HTERT-HM (cell line): ENCODE measurements around the genes ELF5 and APIP.

DNA sequence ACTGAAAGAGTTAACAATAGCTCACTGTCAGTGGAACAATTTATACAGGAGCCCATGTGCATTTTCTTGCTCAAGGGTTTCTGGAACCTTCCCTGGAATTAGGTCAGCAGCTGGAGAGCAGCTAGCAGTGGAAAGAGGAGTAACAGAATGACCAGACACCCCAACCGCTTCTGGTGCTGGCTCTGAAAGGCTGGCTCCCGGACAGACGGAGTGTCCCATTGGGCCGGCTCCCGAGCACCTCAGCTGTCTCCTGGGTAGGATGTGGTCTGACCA, 44.8 kb downstream of the ABTB2 start:
- RRBS = no CpG with 5 or more reads among the region's 5 CpGs

DNA sequence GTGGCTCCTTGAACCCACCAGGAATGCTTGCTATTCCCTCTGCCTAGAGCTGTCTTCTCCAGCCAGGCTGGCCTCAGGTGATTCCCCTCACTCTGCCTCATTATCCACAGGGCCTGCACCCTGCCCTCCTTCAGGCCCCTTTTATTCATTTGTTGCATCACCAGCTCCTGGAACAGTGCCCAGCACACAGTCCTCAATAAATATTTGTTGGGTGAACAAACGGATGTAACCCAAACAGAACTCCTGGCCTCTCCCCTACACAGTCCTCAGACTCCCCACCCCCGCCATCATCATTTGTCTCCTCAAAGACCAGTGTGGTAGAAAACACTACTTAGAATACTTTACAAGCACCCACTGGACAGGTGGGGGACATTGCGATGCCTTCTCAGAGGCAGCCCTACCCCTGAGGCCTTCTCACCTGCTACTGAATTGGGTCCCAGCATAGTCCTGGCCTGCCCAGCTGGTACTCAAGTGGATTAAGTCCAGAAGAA, 12.5 kb downstream of the ABTB2 start:
- RRBS = no CpG with 5 or more reads among the region's 3 CpGs

- RRBS = no CpG with 5 or more reads among the region's 7 CpGs
Measured at GRCh38 chr11:34349794-34350349, 7.9 kb downstream of the ABTB2 start.

DNA sequence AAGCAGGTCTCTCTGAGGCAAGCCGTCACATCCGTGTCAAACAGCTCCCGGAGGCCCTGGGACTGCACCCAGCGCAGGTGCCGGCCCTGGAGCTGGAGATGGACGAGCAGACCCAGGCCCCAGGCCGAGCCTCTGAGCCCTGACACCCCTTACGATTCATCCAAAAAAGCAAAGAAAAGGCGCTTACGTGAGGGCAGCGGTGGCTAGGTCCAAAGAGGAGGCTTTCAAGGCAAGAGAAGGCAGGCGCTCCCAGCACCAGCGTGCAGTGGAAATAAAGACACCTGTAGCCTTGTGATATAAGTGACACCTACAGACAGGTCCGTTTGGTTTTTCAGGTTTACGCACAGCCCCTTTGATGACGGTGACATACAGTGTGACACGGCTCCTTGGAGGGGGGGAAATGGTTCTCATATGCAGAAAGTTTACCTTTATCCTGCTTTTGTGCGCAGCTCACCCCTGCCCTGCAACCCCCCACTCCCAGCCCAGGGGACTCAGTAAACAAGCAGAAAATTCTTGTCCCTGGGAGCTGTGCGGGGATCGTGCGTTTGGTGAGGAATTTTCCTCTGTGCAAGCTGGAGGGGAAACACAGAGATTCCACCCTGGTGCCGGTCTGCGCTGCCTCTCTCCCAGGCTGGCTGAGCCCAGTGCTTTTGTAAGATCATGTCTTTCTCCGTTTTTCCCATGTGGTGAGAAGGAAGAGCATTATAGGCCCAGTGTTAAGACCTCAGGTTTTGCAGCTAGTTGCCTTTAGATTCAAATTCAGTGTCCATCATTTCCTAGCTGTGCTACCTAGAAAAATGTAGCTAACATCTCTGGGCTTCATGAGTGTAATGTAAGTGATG, at the start of gene ELF5:
Gene ELF5, minus strand, starts transcription at position 305 of the 842 bp plus-strand sequence.
- RRBS = no CpG with 5 or more reads among the region's 24 CpGs

- RRBS = no CpG with 5 or more reads among the region's 1 CpG
Measured at GRCh38 chr11:34637549-34637847, 16.6 kb downstream of the EHF start.

DNA sequence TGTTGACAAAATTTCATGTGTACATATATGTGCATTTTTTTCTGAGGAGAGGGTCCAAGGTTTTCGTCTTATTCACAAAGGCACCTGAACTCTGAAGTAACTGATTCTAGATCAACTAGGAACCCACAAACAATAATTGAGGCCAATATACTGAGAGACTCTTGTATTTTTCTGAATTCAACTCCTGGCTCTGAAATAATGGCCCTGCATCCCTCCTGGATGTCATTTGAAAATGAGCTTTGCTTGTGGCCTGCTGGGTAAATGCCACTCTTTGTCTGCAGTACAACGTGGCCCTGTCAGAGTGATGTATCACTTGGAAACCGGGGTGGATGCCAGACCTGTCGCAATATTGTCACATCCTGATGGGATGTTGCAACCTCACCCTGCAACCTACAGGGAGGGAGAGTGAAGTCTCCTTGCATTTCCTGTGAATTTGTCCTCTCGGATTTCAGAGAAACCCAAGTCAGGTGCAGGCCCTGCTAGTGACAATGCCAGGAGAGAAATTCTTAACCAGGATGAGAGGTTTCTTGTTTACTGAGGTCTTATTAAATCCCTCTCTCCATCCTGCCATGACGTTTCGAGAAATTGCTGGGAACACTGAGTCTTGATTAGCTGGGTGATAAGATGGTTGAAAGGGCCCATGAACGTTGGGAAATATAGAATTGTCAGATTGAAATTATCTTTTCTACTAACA, 33.9 kb downstream of the EHF start:
- RRBS = no CpG with 5 or more reads among the region's 8 CpGs

GRCh38 chr11:34915997-34916748, at the start of gene APIP:
Gene APIP, minus strand, starts transcription at chr11:34916379.
- RRBS = 1% methylated on average over 8 of the region's 75 CpGs

GRCh38 chr11:35040028-35041161, 98.6 kb upstream of the CD44 start:
- RRBS = no CpG with 5 or more reads among the region's 16 CpGs

DNA sequence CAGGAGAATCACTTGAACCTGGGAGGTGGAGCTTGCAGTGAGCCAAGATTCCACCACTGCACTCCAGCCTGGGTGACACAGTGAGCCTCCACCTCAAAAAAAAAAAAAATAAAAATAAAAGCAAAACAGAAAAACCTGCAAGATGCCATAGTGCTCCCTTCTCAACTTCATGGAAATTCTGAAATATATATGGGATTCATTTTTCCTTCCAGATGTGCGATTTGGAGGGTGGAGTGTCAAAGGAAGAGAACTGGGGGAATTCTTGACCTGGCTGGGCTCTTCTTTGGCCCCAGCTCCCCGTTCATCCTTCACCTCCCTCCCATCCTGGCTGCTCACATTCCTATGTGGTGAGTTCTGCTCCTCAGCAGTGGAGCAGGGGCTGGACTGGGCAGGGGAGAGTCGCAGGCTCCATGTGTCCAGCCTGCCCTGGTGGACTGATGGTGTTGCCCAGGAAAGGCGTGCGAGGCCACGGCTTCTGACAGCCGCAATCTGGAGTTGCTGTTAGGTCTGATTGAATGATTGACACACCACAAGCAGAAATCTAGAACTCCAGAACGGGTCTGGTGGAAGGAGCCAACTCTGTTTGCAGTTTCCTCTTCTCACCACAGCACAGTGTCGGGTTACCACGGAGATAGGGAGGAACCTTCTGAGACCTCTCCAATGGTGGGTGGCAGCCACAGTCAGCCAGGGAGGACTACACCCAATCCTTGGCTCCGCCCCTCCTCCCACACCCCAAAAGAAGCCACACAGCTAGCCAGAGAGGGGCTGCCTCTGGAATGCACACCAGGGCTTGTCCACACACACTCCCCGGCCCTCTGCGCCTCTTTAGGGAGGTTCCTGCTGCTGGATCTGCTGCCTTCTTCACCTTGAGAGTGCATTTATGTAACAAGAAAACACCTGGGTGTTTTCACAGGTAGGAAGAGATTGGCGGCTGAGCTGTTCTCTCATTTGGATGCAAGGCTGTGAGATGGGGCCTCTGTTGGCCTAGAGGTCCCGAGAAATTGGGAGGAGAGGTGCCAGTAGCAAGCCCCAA, 56.6 kb upstream of the CD44 start:
- RRBS = no CpG with 5 or more reads among the region's 15 CpGs

- RRBS = no CpG with 5 or more reads among the region's 3 CpGs
Measured at GRCh38 chr11:35126339-35127041, 12.5 kb upstream of the CD44 start.

DNA sequence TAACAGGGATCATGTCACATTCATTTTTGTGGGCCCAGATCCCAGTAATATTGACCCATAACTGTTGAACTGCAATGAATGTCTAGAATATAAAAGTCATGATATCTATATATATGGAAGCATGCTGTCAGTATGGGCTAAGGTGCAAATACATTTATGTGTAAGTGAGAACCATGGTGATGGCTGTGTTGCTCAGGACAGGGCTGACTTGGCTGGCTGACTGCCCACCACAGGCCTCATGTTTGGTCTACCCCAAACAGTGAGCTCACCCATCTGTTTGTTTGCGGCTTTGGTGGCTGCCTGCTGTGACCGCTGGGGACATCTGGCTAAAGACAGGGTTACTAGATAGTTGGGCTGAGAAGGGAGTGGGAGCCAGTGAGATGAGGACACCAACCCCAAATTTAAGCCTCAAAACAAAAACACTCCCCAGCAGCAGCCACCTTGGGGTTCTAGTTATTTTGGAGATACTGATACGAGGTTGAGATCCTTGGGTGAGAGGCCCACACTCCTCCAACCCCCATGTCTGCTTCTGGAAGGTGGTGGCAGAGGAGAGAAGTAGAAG, 6.3 kb downstream of the CD44 start:
- RRBS = no CpG with 5 or more reads among the region's 3 CpGs

GRCh38 chr11:35160208-35160763, 21.3 kb downstream of the CD44 start:
- RRBS = no CpG with 5 or more reads among the region's 7 CpGs

- RRBS = no CpG with 5 or more reads among the region's 2 CpGs
Measured at GRCh38 chr11:35162624-35163198, 23.7 kb downstream of the CD44 start.

DNA sequence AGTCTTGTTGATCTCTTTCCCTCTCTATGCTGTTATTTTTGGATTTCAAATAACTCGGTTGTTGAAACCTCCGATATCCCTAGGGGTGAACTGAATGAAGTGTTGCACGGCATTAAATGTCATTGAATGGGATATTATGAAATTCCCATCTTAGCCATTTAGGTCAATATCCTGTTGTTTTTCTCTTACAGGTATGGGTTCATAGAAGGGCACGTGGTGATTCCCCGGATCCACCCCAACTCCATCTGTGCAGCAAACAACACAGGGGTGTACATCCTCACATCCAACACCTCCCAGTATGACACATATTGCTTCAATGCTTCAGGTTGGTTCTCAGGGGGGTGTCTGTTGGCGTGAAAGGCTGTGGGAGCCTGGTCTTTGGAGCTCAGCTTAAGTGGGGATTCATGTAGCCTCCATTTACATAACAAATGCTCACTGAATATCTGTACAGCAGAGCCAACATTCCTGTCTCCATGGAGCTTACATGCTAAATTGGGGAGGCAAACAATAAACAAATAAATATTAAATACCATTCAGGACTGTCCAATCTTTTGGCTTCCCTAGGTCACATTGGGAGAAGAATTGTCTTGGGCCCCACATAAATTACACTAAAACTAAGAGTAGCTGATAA, 41.2 kb downstream of the CD44 start:
- RRBS = no CpG with 5 or more reads among the region's 6 CpGs

DNA sequence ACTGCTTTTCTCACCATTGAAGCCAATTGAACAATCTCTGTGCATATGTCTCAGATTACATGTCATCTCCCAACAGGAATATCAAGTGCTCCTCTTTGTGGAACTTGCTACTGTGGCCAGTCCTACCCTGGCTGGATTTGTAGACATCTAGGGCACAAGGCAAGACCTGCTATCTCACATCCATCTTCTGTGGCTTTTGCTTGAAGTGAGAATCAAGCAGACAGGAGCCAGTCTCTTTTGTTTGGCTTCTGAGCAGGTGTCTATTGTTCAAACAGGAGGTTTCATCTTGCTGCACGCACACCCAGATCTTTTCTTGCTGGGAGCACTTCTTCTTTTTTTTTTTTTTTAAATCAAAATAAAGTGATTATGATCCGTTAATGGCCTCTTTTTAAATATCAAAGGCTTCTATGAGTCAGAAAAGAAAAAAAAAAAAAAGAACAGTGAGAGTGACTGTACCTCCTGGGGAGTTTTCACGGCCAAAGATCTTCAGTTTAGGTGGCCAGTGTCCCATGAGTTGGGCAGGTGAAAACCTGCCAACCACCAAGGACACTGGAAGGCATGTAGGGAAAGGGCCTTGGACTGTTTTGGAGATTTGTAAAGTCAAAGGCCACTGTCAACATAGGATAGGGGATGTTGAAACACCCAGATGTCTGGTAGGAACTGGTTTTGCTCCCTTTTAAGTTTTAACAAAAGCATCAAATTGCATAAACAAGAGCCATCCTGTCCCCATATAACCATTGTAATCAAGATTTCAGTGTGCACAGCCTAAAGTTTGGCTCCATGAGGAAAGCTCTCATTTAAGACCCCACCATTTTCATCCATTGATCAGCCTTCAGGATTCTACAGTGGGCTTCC, 78.2 kb downstream of the CD44 start:
- RRBS = no CpG with 5 or more reads among the region's 3 CpGs

GRCh38 chr11:35230922-35231393, 92.0 kb downstream of the CD44 start:
- RRBS = no CpG with 5 or more reads among the region's 1 CpG

GRCh38 chr11:35272496-35273121, 133.6 kb downstream of the CD44 start:
- RRBS = no CpG with 5 or more reads among the region's 6 CpGs

DNA sequence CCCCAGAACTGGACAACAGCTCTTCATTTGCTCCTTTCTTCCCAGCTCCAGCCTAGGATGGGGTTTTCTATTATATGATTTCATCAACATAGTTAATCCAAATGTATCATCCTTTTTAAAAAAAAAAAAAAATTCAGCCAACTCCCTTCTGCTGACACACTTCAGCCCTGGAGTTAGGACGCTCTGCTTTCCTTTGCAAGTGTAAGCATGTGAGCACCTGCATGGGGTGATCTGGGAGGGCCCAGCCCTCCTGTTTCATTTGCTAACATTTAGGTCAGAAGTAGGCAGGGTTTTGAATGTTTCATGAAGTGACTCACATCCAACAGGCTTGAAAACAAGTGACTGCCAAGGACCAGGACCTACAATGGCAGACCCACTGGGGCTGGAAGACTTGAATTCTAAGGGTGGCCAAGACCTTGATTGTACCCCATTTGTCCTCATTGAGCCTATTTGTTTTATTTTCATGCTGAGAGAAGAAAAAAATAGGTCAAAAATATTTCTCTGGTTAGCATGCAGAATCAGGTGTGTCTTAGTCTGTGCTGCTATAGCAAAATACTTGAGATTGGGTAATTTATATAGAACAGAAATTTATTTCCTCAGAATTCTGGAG, 137.5 kb downstream of the CD44 start:
- RRBS = no CpG with 5 or more reads among the region's 1 CpG

DNA sequence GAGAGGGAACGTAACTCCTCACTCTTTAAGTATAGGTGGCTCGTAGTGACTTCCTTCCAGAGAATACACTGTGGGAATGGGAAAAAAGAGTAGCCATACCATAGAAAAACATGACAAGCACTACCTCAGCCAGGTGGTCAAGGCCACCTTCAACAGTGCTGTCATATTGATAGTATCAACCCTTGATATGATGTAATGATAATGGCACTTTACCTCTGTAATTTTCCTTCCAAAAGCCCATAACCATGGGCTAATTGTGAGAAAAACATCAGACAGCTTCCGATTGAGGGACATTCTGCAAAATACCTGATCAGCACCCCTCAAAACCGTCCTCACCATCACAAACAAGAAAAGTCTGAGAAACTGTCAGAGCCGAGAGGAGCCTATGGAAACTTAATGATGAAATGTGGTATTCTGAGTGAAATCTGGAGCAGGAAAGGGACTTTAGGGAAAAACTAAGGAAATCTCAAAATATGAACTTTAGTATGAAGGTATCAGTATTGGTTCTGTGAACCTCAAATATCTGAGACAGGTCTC, 134.9 kb downstream of the TRIM44 start:
- RRBS = no CpG with 5 or more reads among the region's 5 CpGs

DNA sequence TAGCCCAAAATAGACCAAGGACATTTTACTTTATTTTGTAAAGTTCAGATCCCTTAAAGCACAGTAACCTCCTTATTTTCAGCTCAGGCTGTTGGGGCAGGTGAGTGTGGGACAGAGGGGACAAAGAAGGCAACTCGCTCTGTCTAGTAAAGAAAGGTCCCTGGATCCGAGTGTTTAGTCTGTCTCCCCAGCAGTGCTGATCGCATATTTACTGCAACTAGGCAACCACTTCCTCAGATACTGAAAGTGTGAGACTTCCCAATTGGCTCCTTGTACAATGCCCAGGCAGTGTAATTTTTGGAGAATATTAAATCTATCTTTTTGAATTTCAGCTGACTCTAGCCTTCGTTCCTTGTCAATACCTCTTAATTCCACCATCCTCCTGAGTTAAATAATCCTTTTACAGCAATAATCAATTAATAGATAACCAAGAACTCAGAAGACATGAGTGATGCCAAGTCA, 138.4 kb downstream of the TRIM44 start:
- RRBS = no CpG with 5 or more reads among the region's 4 CpGs